LHCN-M2 (cell line): ENCODE results near the genes VPS37C and FADS3.

GRCh38 chr11:61006750-61007146 is 35.3 kb downstream of the CD6 start:
- RAMPAGE, long total RNA = no peak

DNA sequence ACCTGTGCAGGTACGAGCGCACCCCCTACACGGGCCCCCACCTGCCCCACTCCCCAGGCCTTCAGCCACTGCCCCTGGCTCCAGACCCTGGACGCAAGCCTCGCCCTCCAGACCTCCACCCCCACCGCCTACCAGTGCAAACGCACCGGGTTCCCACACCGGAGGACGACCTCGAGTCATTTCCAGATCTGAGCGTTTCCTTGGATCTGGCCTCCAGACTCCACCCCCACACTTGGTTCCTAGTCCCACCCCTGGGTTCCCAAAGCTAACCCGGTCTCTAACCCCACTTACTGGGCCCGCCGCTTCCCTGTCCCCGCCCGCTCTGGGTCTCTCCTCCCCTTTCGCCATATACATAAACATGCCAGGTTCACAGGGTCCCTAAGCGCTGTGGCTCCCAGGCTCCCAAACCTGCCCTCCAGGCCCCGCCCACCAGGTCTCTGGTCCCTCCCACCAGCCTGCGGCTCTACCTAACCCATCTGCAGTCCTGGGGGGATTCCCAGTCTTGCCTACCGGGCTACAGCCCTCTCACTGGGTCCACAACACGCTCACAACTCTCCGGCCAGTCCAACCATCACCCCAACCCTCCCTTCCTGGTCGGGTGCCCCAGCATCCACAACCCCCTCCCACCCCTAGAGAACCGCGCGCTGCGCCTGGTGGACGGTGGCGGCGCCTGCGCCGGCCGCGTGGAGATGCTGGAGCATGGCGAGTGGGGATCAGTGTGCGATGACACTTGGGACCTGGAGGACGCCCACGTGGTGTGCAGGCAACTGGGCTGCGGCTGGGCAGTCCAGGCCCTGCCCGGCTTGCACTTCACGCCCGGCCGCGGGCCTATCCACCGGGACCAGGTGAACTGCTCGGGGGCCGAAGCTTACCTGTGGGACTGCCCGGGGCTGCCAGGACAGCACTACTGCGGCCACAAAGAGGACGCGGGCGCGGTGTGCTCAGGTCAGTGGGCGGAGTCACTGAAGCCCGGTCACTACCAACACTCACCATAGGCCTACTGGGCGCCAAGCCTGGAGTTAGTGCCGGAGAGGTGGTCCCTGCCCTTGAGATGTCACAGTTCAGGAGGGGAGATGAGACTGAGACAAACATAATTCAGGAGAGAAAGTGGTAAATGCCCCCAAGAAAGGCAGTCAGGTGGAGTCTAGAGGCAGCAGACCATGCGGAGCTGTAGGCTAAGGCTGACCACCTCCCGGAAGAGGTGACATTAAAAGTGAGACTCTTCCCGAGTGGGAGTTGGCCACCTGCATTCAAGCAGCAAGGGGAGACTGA is 36.9 kb downstream of the CD6 start:
- RAMPAGE, long total RNA = no peak

DNA sequence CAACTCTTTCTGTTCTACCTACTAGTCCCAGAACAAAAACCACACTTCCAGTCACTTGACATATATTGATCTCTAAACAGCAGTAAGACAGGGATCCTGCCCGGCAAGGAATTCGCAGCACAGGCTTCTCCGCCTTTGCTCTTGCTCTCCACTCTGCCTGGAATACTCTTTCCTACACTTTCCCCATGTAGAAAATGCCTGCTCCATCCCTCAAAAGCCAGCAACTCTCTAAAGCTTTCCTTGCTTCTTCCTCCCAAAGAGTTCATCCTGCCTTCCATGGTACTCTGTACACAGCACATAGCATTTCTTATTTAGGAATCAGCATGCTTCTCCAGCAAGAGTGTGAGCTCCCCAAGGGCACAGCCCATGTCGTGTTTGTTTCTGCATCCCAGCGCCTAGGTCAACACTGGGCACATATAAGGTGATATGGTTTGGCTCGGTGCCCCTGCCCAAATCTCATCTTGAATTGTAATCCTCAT is 8.5 kb downstream of the VPS37C start:
- RAMPAGE, long total RNA = no peak

- RAMPAGE, long total RNA = no peak
These were observed at the start of gene VPS37C for GRCh38 chr11:61160758-61162038. Gene VPS37C, minus strand, starts transcription at chr11:61161426.

GRCh38 chr11:61297651-61298323 is 2.7 kb upstream of the VWCE start:
- RAMPAGE, long total RNA = no peak

- RAMPAGE, long total RNA = no peak
These were observed 1.5 kb downstream of the DDB1 start for GRCh38 chr11:61331403-61331875.

- RAMPAGE, long total RNA = no peak
These were observed 661 bp upstream of the LRRC10B start for GRCh38 chr11:61507791-61508385.

DNA sequence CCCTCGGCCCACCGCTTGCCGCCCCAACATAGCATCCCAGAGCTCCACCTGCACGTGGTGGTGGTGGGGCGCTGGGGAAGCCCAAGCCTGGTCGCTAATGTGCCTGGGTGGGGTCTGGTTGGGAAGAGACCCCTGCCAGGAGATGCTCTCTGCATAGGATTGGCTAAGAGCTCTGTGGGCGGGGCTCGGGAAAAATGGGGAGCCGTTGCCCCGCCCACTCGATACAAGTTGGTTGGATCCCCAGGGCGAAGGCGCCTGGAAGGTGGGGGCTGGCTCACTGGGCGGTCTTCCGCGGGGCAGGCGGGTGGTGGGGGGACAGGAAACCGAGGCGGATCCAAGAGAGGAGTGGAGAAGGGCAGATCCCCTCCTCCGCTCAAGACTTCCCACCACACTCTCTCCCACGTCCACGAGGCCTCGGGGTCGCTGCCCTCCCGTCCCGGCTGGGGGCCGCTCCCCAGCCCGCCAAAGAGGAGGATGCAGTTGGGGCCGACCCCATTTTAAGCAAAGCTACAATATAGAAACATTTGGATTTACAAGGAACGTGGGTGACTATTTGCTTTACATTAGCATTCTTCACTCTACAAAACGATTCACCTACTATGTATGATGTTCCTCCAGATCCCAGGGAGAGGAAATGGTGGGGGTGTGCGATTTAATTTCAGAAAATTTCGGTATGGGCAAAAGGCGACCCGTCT is 7.8 kb downstream of the LRRC10B start:
- RAMPAGE, long total RNA = no peak

DNA sequence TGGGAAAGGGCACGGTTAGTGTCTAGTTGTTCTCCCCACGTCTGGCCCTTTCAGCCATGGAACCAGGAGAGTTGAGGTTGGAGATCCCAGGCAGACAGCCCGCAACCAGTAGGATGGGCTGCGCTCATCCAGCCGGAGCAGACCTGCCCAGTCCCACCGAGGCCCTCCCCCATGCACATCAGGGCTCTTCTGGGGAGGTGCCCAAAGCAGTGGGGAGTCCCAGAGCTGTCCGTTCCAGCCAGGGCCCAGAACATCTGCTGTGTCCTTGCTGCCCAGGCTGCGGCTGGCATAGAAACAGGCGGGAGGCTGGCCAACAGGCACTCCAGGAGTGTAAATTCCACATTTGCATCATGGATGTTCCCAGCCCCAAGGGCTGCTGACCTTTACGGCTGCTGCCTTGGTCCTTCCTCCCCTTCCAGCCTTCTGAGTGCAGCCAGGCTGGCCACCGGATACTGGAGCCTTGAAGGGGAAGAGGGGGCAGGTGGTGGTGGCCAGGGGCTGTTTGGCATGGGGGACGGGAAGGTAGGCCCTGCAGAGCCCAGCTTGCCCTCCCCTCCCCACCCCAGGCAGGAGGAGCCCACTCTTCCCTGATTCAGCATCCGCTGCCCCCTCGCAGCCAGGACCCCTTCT is 30.1 kb upstream of the SYT7 start:
- RAMPAGE, long total RNA = no peak

GRCh38 chr11:61706442-61706947 is 26.3 kb downstream of the DAGLA start:
- RAMPAGE, long total RNA = no peak

DNA sequence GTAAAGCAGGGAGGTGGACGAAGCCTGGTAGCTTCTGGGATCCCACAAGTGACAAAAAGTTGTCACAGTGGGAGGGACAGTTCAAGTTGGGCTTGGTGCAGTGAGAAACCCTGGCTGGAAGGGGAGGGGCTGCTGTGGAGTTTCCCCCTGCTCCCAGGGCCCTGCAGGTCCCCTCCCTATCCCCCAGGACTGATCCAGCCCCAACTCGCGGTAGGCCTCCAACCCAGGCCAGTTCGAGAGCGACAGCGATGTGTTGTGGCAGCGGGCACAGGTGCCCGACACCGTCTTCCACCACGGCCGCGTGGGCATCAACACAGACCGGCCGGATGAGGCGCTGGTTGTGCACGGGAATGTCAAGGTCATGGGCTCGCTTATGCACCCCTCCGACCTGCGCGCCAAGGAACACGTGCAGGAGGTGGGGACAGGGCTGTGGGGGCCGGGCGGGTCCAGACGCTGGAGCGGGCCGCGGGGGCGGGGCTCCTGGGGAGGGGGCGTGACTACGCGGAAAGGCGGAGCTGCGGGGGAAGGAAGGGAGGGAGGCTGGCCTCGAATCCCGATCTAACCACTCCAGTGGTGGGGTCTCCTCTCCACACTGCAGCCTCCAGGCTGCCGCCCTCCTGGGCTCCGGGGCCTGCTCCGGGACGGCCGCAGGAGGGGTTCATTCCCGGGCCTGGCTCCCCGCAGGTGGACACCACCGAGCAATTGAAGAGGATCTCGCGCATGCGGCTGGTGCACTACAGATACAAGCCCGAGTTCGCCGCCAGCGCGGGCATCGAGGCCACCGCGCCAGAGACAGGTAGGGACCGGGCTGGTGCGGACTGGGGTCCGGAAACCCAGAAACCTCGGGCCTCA is 15.1 kb downstream of the TMEM258 start:
- RAMPAGE, long total RNA = no peak

DNA sequence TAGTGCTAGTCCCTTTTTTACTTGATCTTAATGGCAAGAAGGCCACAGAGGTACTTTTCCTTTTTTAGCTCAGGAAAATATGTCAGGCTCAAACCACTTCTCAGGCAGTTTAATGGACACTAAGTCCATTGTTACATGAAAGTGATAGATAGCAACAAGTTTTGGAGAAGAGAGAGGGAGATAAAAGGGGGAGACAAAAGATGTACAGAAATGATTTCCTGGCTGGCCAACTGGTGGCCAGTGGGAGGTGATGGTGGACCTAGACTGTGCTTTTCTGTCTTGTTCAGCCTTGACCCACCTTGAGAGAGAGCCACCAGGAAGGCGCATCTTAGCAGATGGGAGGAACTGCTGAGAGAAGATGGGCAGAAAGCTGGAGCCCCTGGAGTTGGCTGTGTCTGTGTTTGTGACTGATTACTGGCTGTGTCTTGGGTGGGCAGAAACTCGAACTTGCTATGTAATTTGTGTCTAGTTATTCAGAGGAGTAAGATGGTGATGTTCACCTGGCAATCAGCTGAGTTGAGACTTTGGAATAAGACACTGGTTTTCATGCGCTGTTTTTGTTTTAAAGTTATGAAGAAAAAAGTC is 4.0 kb downstream of the FEN1 start:
- RAMPAGE, long total RNA = no peak

GRCh38 chr11:61801412-61802152 is 8.9 kb downstream of the FEN1 start:
- RAMPAGE, long total RNA = no peak

DNA sequence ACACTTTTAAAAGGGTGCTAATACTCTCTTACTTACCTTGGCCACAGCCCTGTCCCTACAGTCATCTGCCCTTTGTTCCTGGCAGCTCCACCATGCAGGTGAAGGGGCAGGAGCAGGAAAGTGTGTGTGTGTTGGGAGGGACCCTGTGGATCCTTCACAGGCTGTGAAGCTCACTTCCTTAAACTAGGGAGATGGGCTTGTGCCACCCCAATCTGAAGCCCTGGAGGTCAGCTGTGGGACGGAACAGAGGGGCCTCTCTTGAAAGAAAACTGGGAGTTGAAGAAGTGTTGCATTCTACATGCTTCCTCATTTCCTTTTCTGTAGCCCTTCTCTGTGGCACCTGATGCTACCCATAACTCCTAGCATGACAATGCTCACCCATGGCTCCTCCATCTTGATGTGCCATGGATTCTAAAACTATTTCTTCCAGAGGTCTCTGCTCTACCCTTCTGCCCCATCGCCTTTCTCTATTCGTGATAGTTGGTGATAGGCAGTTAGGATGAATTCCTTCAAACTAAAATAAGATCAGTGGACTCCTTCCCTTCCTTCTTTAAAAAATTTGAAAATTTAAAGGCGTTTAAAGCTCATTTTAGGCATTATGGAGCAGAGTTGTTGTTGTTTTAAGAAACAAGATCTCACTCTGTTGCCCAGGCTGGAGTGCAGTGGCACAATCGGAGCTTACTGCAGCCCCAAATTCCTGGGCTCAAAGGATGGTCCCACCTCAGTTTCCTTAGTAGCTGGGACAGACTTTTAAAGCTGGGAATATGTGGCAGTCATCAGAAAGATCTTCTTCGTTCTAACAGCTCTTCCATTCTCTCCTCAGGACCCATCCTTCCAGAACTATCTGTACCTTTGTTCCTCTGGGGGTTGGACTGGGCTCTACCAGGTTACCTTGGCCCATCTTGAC is 11.4 kb downstream of the FADS1 start:
- RAMPAGE, long total RNA = no peak

- RAMPAGE, long total RNA = no peak
These were observed 1.5 kb downstream of the FADS2 start for GRCh38 chr11:61829471-61830033.

GRCh38 chr11:61833465-61834043 is 5.5 kb downstream of the FADS2 start:
- RAMPAGE, long total RNA = no peak

DNA sequence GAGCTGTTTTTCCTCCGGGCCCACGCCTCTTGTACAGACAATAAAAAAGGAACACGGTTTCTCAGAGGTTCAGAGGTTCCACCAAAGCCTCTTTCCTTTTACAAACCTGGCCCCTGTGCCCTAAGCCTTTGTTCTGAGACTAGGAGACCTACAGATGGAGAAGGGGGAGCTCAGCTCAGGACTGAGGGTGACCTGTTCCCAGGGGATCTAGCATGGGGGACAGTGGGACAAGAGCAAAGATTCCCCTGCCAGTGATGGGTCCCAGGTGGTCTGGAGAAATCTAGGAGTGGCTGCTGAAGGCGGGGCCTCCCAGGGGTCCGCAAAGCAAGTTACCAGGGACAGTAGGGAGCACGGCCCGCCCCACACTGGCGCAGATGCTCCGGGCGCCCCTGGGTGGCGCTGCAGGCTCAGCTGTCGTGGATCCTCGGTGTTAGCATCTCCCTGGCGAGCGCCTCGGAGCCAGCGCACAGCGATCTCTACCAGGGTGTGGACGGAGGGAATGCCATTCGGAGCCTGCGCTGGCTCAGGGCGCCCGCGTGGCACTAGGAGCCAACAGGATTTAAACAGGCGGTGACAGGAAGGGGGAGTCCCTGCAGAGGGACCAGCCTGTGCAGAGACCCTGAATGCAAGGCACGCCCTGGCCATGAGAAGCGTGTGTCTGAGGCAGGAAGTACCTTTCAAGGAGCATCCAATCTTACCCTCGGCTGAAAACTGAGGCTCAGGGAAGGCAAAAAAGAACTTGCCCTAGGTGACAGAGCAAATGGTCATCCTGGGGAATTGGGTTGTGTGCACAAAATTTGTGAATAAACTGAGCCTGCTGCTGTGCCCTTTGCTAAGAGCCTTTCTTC is 20.2 kb downstream of the FADS3 start:
- RAMPAGE, long total RNA = no peak

DNA sequence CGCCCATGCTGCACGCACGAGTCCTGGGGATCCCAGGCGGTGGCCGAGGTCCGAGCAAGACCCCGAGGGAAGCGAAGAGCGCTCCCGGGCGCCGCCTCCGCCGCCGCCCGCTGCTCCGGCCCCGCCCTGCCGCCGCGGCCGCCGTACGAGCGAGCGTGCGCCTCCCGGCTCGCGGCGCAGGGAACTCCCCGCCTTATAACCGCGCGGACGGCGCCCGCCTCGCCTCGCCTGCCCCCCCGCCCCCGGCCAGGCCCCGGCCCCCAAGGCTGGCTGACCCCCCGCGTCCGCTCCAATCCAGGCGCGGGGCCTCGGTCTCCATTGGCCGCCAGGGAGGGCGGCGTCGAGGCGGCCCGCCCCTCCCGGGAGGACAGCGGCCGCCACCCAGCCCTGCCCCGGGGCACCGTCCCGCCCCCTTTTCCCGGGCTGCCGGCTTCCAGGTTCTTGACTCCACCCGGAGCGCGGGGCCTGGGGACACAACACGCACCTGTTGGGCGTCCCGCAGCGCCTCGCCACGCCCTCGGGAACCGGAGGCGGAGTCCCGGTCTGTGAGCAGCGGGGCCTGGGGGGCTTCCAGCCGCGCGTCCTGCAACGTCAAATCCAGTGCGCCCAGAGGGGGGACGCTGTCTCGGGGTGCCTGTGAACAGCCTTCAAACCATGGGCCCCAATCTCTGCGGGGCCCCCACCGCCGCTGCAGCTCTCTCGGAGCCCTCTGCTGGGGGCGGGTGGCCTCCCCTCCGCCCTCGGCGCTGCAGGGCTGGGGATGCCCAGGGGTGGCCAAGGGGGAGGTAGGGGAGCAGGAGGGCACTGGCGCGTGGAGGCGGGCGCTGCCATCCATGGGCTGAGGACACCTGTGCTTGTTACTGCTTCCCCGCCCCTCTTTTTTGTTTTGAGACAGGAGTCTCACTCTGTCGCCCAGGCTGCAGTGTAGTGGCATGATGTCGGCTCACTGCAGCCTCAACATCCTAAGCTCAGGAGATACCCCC is at the start of gene FADS3:
TSS of gene FADS3 (minus strand) at position 171 of the 983 bp plus-strand sequence.
- RAMPAGE, long total RNA = no peak

- RAMPAGE, long total RNA = no peak
These were observed 12.9 kb downstream of the RAB3IL1 start for GRCh38 chr11:61904341-61905081.

GRCh38 chr11:61954583-61955464 is 4.7 kb downstream of the BEST1 start:
- RAMPAGE, long total RNA = no peak